Occipital lobe (tissue), 2 donors: ENCODE measurements around the gene CCDC7.

DNA sequence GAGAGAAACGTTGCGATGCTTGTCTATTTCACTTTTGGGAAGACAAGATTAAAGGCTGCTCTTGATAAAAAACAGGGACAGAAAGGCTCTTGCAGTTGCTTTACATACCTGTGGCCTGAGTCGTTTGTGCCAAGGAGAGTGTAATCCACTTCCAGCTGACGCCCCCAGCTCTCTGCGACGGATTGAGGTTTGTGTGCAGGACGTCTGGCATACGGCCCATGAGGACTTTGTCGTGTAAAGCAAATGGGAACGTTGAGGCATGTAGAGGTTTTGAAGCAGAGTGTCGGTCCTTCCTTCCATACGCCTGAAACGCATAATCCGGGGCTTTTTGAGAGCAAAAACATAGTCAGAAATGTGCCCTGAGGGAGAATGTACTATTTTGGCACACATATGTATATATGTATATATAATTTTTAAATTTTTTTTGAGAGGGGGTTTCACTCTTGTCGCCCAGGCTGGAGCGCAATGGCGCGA, 1.2 kb downstream of the MAP3K8 start:
- RAMPAGE, long total RNA: no peak

- RAMPAGE, long total RNA: no peak
Observed at GRCh38 chr10:30458783-30459561, 25.0 kb downstream of the MAP3K8 start.

DNA sequence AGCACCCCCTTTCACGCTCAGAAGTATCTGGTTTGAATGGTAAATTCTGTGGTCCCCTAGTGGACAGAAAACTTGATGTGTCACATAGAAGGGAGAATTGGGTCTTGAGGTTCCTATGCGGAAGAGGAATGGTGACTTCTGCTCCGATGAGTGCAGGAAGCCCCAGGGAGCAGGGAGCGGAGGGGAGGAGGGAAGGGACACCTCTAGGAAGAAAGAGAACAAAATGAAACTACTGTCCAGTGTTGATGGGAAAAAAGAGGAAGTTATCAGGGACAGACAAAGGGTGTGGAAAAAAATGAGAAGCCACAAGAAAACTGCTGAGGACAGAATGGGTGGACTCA, 59.9 kb downstream of the MAP3K8 start:
- RAMPAGE, long total RNA: no peak

- RAMPAGE, long total RNA: no peak
Observed at GRCh38 chr10:30497712-30498031, 63.7 kb downstream of the MAP3K8 start.

DNA sequence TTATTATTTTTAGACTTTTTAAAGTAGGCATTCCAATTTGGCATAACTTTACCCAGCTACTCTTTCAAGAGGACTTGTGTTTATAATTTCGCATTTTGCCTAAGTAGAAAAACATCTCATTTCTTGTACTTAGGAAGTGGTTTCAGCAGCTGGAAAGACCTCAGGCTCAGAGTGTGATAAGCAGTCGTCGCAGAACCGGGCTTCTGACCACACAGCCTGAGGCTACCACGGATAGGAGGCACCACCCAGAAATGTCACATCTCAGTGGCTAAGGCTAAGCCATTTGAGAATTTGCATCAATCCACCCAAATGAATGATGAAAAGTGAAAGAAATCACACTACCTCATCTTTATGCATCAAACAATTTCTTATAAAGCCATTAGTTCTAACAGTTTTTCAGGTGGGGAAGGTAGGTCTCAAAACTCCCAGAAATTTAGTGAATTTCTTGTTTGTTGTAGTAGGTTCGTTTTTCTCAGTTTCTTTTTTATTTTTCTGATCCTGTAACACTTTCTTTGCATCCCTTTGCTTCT, 68.3 kb downstream of the MAP3K8 start:
- RAMPAGE, long total RNA: no peak

DNA sequence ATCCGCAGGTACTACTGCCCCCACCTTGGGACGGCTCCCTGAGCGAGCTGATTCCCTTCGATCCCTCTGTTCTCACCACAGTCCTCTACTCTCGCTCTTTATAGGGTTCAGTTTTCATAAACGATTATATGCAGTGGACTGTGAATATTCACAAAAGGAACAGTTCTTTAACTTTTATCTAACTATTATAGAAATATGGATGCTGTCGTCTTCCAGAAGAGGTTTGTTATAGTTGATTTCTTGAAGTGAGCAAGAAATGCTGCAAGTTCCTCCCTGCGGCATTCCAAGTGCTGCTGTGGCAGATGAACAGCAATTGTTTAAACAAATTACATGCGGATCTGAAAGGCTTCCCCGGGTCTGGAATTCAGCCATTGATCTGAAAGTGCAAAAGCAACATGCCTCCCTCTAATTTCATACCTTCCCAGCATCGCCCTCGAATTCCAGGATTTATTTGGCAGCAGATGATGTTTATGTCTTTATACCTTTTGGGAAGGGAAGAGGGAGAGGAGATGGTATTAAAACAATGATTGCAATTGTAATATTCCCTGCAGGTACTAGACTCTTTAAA, 70.8 kb upstream of the LYZL2 start:
- RAMPAGE, long total RNA: no peak

GRCh38 chr10:31322596-31323049, 3.6 kb downstream of the ZEB1 start:
- RAMPAGE, long total RNA: no peak

DNA sequence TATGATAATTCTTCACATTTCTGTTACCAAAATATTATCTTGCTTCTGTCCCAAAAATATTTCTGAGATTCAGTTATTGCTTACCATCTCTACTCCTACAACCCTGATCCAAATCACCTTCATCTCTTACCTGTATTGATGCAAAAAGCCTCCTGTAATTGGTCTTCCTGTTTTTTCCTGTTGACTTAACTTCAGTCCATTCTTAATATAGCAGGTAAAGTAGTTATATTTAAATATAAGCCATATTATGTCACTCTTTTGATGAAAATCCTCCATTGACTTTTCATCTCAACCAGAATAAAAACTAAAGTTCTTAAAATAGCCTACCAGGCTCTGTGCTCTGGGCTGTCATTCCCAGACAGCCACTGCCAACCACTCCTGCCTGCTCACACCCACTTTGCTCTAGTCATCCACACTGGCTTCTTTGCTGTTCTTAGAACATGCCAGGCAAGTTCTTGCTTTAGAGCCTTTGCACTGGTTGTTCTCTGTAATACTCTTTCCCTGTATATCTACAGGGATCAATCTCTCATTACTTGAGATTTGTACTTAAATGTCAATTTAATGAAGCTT, 80.5 kb downstream of the ZEB1 start:
- RAMPAGE, long total RNA: no peak

- RAMPAGE, long total RNA: no peak
Observed at GRCh38 chr10:31401622-31402455, 82.8 kb downstream of the ZEB1 start.

- RAMPAGE, long total RNA: no peak
Observed at GRCh38 chr10:31698556-31698920, 230.1 kb downstream of the ARHGAP12 start.

DNA sequence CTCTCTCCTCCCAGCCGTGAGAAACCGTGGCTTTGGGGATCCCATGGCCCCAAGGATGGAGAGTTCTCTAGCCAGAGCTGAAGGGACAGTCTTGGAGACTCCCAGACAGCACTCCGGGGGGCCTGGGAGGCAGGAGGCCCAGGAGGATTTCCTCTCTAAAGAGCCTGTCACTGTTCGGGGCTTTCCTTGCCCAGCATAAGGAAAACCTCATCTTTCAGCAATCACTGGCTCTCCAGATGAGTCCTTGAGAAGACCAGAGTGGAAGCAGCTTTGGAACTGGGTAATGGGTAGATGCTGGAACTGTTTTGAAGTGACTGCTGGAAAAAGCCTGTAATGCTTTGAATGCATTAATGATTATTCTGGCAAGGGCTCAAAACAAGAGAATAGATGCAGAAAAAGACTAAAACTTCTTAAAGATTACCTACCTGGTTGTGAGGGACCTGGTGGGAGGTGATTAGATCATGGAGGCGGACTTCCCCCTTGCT, 226.9 kb downstream of the ARHGAP12 start:
- RAMPAGE, long total RNA: no peak

DNA sequence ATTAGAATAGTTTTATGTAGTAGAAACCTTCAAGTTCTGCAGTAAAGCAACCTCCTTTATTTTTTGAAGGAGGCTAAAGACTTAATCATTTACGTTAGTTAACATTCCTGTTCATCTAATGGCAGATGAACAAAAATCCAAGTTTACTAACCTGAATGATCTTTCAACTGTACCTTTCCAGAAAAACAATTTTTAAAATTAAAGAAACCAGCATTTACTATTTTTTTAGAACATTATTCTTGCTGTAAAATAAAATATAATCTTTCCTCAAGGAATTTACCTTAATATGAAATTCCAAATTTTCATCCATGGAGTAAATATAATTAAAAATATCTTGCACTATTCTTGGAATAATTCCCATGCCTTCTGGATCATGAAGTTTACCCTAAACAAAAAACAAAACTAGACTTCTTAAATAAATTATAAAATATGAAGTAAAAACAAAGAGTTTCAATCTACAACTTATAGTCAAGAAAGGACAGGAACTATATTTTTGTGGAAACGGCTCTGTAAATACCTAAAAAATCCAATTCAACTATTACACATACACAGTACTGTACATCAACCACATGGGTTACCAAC, 17.1 kb downstream of the KIF5B start:
- RAMPAGE, long total RNA: no peak

GRCh38 chr10:32055248-32056296, 653 bp downstream of the KIF5B start:
- RAMPAGE, long total RNA: no peak

GRCh38 chr10:32122902-32123379, 66.7 kb upstream of the KIF5B start:
- RAMPAGE, long total RNA: no peak

- RAMPAGE, long total RNA: no peak
Observed at GRCh38 chr10:32268637-32269016, 78.3 kb downstream of the EPC1 start.

DNA sequence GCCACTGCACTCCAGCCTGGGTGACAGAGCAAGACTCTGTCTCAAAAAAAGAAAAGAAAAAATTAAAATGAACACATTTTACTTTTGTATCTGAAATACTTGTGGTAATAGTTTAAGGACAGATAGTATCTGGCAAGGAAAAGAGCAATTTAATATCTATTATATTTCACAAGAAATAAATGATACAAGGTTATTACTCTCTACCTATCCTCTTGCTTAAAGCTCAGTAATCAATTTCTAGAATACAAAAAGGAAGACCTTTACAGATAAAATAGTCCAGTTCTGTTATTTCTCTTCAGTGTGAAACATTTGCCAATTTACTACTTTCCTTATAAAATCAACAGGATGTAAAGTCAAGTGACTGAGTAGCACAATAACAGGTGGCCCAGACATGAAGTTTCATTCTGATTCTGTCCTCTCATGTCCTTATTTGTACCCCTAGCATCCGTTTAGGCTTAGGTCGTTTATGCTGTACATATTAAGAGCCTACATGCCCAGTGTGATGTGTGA, 29.3 kb downstream of the EPC1 start:
- RAMPAGE, long total RNA: no peak

DNA sequence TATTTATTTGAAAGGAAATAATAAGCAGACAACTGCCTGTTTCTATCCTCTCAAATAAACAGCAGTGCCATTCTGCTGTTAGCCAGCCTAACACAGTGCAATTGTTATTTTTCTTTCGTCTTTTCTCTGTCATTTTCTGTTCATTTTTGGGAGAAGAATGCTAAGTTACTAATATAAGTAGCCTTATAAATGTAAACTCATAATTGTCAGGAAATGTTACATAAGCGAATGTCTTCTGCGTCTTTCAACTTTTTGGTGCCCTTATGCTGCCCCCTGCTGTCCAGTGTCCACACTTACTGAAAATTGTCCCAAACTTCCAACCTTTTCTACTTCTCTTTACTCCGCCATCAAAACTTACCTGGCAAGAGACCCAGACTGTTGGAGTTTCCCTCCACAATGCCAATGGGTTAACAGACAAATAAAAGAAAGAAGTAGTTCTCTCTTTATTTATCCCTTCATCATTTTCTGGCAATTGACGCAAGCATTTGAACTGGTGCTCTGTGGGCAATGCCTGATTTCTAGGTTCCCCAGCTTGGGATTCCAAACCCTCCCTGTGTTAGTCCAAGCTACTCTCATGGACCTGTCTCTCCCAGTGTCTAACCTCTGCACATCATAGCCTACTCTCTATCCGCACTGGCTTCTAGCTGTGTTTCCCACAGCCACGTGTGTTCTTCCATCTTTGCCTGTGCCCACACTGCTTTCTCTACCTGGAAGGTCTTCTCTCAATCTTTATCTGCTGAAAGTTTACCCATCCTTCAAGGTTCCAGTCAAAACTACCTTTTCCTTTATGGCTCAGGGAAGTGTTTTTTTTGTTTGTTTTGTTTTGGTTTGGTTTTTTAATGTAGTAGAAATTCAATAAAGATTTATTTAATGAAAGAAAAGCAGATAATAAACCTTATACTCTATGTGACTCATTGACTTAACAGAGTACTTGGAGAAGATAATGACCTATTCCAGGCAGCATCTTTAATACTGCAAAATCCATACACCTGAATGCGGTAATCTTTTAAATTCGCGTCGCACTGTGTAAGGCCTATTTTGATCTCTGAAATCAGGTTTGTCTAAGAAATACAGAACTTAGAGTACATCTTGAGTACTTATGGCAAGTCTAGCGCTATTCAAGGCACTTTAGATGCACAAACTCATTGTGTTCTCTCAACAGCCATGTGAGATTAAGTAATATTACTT, 21.2 kb upstream of the EPC1 start:
- RAMPAGE, long total RNA: no peak

DNA sequence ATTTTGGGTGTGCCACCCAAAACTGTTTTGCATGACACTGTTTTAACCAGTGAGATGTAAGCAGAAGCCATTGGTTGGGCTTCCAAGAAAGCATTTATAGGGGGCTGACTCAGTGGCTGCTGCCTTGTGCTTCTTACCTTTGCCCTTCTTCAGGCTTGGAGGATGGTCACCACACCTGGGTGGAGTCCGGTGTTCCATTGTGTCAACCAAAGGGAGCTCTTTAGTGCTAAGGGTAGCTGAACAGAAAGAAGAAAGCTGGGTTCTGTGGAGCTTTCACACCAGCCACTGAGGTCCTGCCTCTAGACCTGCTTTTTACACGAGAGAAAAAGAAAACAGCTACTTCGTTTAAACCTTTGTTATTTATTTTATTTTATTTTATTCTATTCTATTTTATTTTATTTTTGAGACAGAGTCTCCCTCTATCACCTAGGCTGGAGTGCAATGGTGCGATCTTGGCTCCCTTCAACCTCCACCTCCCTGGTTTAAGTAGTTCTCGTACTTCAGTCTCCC, 37.4 kb upstream of the EPC1 start:
- RAMPAGE, long total RNA: no peak

DNA sequence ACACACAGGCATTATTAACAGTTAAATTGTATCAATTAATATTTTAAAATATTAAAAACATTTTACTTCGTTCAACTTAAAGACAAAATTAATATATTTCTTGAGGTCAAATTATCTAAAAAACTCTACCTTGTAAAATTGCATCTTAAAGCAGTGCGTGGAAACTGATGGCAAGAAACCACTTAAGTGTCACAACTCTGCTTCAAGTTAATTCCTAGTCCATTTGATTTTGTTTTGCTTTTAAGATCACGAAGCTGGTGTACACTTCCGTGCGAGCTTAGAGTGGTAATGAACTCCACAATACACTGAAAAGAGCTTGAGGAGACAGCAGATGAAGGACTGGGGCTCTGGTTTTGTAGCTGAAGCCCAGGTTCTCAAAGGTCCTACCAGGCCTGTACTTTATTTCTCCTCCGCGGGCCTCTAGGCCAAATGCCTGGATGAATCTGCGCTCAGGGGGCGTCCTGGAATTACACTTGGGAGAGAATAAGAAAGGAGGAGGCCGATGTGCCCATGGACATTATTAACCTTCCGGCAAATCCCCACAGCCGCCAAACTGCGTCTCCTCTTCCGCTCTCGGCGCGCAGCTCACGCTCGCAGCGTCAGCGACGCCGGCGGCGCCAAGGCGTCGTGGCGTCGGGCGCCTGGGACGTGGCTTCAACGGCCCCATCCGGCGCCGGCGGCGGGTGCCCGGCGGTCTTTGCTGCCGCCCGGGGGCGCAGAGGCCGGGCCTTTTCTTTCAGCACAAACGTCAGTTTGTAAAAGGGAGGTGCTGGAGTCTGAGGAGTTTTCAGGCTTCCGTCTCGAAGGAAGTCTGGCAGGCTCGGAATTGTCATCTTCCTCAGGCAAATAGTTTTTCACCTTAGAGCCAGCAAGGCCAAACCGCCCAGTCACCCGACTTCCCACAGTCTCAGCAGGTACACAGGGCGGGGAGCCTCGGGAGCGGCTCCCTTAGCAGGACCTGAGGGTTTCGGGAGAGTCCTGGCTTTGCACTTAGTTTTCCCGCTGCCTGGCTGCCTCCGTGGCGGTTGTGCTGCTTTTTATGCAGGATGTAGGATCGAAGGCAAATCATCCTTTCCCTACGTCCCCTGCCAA, at the start of gene CCDC7:
CCDC7 (plus strand) TSS at position 657 of the 1,092 bp plus-strand sequence.
- RAMPAGE, long total RNA: start-site peak on the plus strand centred at position 701 of the sequence, 162 bp wide, 197 and 98 reads in 2 replicates

- RAMPAGE, long total RNA: no peak
Observed at GRCh38 chr10:32927722-32927973, 30.4 kb downstream of the ITGB1 start.